Jurkat, Clone E6-1 (cell line): ENCODE data around the gene BTG1.

DNA sequence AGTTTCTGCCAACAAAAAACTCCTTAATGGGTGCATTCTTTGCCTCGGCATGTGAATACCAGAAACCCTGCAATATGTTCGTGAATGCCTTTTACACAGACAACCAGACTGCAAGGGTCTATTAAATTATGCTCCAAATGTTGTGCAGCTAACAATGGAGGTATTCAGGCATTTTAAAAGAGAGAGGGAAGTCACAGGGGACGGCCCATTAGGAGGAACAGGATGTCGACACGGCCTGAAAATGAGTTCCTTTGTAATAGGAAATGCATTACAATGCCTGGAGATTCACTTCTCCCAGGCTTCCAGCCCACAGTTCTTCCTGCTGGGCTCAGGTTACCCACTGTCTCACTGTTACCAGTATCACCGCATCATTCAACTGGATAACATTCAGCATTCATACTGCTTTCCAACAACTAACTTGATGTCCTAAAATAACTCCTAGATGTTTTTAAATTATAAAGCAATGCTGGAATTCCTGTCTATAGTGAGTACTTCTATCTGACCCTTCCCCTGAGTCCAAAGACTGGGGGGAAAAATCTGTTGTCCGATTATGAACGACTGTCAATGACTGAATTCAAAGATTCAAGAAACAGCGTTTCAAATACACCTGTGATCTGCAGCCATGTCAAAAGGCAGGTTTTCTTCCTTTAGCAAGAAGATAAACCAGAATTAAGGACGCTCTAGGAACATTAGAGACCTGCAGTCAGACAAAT, 2.4 kb downstream of the DUSP6 start:
- RRBS, result no CpG with 5 or more reads among the region's 10 CpGs

- RRBS, result no CpG with 5 or more reads among the region's 10 CpGs
Observed at GRCh38 chr12:89375597-89376288, 23.4 kb upstream of the DUSP6 start.

DNA sequence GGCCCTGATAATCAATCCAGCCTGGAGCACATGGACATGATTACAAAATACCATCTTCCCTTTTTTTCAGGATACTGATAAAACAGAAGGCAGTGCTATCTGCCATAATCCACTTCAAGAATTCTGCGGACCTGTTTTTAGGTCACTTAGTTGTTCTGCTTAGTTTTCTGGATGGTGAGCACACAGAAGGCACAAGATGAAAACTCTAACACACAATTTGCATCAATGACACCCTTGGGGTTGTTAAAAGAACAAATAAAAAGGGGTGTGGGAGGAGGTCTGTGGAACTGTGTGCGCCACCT, 31.1 kb upstream of the DUSP6 start:
- RRBS, result no CpG with 5 or more reads among the region's 2 CpGs

DNA sequence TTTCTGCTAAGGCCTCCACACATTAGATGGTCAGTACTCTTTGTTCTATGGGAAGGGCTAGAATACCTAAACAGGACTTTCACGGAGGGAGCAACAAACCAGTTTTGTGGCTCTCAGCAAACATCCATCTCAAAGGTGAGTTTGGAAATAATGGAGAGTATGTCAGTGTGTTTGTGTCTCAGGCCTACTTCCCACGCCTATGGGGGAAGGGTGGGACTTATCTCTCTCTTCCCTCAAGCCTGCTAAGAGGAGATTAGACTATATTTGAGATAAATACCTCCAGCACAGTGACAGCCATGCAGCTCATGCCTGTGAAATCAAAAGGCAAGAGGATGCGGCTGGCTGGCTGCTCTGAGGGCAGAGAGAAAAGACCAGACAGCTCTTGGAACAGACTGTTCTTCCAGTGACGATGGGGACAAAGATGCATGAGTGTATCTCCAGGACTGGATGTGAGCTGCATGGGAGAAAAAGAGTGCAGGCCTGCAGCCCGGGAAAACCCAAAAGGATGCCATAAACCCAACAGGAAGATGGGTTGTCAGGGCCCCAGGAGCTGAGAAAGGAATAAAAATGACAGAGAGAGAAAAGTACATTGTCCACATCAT, 14.8 kb upstream of the POC1B start:
- RRBS, result no CpG with 5 or more reads among the region's 5 CpGs

GRCh38 chr12:89611098-89611642, 85.3 kb upstream of the POC1B start:
- RRBS, result no CpG with 5 or more reads among the region's 5 CpGs

GRCh38 chr12:89694290-89694814, 14.3 kb downstream of the ATP2B1 start:
- RRBS, result no CpG with 5 or more reads among the region's 3 CpGs

- RRBS, result no CpG with 5 or more reads among the region's 1 CpG
Observed at GRCh38 chr12:89752346-89752660, 43.7 kb upstream of the ATP2B1 start.

- RRBS, result no CpG with 5 or more reads among the region's 6 CpGs
Observed at GRCh38 chr12:89862639-89863264, 154.1 kb upstream of the ATP2B1 start.

GRCh38 chr12:90849418-90849694, 105.6 kb downstream of the CCER1 start:
- RRBS, result no CpG with 5 or more reads among the region's 3 CpGs

- RRBS, result no CpG with 5 or more reads among the region's 1 CpG
Observed at GRCh38 chr12:91180447-91180959, 2.1 kb downstream of the DCN start.

DNA sequence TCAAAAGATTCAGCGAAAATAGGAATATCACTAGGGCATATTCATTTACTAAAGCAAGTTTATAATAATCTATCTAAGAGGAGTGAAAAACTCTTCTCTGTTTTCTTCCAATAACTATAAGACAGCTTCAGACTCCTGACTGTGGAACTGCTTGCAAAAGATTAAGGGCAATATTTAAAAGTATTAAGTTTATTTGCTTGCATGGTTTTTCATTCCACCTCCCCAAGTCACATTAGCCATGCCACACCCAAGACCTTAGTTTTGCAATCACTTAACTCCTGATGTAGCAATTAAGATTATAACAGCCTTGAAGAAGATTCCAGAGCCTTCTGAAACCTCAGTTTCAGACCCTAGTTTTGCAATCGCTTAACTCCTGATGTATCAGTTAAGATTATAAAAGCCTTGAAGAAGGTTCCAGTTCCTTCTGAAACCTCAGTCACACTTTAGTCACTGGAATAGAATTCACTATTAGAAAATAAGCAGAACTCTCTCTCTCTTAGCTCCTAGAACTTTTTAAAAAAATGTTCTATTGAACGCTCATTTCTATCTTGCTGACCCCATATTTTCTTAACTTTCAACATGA, 42.7 kb upstream of the DCN start:
- RRBS, result no CpG with 5 or more reads among the region's 3 CpGs

- RRBS, result no CpG with 5 or more reads among the region's 3 CpGs
Observed at GRCh38 chr12:92011623-92011973, 134.0 kb downstream of the BTG1 start.

- RRBS, result no CpG with 5 or more reads among the region's 3 CpGs
Observed at GRCh38 chr12:92097214-92097947, 48.3 kb downstream of the BTG1 start.

DNA sequence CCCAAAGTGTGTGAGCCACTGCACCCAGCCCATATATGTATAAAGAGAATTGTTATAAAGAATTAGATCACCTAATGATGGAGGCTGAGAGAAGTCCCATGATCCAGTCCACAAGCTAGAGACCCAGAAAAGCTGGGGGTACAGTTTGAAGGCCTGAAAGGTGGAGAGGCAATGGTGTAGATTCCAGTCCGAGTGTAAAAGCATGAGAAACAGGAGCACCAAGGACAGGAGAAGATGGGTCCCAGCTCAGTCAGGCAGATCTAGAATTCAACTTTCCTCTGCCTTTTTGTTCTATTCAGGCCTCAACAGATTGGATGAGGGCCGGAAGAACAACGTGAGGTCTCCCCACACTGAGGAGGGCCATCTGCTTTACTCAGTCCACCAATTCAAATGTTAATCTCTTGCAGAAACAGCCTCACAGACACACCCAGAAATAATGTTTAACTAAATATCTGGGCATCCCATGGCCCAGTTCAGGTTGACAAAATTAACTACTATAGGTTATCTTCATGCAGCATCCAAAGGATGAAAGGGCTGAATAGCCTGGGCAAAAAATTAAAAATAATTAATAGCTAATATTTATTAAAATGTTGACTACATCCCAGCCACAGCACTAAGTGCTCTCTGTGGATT, 22.7 kb downstream of the BTG1 start:
- RRBS, result no CpG with 5 or more reads among the region's 3 CpGs

- RRBS, result no CpG with 5 or more reads among the region's 3 CpGs
Observed at GRCh38 chr12:92124960-92125330, 20.7 kb downstream of the BTG1 start.

- RRBS, result no CpG with 5 or more reads among the region's 9 CpGs
Observed at GRCh38 chr12:92134357-92135334, 11.0 kb downstream of the BTG1 start.

- RRBS, result no CpG with 5 or more reads among the region's 1 CpG
Observed at GRCh38 chr12:92137247-92137693, 8.4 kb downstream of the BTG1 start.

GRCh38 chr12:92139436-92140441, 5.9 kb downstream of the BTG1 start:
- RRBS, result no CpG with 5 or more reads among the region's 5 CpGs

- RRBS, result no CpG with 5 or more reads among the region's 5 CpGs
Observed at GRCh38 chr12:92140442-92141248, 5.0 kb downstream of the BTG1 start.

- RRBS, result 2% methylated on average over 15 of the region's 45 CpGs
Observed at GRCh38 chr12:92145481-92145936, at the start of gene BTG1. BTG1 (minus strand) TSS chr12:92145846.